ENCODE measurements around the gene DYNLT5.

DNA sequence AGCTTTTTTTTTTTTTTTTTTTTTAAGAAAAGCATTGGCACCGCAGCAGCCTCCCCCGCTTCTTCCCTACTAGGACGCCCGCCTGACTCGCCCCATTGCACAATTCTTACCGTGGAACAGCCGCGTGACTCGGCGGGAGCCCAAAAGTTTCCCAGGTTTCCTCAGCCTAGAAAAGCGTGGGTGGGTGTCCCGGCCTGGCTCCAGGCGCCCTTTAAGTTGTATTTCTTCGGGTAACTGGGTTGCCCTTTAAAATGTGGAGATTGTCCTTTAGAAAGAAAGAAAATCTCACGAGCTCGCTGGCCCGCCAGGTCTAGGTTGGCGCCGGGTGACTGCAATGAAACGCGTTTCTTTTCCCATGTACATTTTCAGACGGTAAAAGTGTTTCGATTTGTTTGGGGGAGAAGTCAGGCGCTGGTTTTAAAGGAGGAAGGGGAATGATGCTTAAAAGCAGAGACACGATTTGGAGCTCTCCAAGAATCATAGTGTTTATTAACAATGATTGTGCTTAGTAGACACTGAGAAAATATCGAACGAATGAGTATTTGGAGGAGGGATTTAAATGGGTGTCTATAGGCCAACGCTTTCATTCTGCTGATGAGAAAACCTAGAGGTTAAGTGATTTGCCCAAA lies 36.8 kb upstream of the JAK1 start:
- PRO-cap: bidirectional peak, plus-strand start at position 169 of the sequence, minus-strand start at position 68 of the sequence

- PRO-cap: bidirectional peak, plus-strand start at chr1:65068316, minus-strand start at chr1:65068303; bidirectional peak, plus-strand start at chr1:65068764, minus-strand start at chr1:65068684; unidirectional peak, minus-strand start at chr1:65068895
Measured at GRCh38 chr1:65067992-65068974, 79.7 kb upstream of the AK4 start.

DNA sequence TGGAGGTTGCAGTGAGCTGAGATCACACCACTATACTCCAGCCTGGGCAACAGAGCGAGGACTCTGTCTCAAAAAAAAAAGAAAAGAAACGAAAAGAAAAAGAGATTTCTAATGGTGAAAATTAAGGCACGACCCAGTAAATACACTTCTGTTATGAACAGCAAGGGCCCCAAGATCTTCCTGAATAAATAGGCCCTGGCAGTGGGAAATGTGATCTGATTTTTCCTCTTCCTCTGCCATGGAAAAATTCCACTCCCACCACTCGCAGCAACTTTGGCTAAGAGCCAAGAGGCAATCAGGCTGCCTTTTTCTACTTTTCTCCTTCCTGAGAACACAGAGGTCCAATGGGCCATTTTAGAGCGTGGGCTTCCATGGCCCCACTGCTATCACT lies 33.8 kb upstream of the AK4 start:
- PRO-cap: no peak

DNA sequence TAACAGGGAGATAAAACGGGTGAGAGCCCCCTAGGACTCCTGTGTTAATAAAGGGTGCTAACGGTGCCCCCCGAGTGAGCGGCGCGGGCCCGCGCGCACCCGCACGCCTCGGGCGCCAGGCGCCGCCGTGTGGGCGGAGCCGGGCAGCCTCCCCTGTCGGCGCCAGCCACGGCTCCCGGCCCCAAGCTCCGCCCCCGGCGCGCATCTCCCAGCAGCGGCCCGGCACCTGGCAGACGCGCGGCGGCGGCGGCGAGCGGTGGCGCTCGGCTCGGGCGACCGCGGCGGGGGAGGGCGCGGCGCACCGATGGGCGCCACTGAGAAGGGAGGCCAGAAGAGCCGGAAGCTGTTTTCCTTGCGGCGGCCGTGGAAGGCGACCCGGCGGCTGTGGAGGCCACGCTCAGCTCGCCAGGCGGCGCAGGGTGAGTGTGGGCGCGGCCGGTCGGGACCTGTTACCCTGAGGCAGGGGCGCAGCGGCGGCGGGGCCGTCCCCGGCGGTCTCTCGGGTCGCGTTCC lies 55.1 kb upstream of the DNAJC6 start:
- PRO-cap: bidirectional peak, plus-strand start at position 232 of the sequence, minus-strand start at position 131 of the sequence

GRCh38 chr1:65427064-65427653 lies 6.7 kb downstream of the LEPR start:
- PRO-cap: no peak

- PRO-cap: no peak
Measured at GRCh38 chr1:65469087-65469623, 48.7 kb downstream of the LEPR start.

DNA sequence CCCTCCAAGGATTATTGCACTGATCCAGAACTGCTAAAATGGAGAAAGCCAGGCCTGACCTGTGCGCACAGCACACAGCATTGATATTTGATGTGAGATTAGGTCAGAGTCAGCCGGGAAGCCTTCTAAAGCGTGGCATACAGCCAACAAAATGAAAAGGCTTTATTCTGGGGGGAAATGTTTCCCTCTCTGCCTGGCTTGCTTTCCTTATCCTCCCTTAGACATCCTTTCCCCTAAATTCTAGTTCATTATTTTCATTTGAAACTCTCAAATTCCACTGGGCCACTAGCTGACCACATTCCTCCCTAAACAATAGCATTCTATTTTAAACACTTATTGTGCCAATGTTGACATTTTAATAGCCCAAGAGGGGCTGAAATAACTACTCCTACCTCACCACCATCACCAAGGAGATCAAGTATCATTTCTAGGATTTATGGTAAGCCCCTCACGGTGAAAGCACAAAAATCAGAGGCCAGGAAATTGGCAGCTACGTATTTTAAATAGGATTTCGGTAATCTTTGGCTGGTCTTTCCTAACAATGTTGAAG lies 49.5 kb downstream of the LEPR start:
- PRO-cap: unidirectional peak, minus-strand start at position 92 of the sequence

DNA sequence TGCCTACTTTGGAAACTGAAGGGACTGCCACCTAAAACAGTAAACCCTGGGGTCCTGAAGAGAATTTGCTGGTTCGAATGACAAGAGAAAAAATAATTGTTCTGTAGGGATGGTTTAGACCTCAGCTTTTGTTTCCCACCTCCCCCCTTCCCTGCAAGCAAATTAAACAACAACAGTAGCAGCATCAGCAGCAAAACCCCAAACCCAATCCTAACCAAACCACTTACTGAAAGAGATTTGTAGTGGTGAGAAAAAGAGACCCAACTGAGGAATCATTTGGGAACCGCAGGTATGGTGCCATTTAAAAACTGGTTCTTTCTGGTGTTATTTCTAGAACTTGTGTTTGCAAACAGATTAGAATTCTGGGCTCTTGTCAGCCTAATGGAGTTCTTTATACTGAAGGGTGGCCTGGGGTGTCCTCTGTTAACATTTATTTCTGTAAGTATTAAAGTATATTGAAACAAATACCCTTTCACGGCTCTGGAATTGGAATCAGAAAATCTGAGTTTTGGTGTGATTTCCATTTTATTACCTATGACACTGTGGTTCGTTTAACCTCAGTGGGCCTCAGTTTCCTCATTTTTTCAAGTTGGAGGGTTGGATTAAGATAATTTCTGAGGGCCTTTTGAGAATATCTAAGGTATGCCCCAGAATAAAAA lies 105.8 kb downstream of the LEPR start:
- PRO-cap: no peak

DNA sequence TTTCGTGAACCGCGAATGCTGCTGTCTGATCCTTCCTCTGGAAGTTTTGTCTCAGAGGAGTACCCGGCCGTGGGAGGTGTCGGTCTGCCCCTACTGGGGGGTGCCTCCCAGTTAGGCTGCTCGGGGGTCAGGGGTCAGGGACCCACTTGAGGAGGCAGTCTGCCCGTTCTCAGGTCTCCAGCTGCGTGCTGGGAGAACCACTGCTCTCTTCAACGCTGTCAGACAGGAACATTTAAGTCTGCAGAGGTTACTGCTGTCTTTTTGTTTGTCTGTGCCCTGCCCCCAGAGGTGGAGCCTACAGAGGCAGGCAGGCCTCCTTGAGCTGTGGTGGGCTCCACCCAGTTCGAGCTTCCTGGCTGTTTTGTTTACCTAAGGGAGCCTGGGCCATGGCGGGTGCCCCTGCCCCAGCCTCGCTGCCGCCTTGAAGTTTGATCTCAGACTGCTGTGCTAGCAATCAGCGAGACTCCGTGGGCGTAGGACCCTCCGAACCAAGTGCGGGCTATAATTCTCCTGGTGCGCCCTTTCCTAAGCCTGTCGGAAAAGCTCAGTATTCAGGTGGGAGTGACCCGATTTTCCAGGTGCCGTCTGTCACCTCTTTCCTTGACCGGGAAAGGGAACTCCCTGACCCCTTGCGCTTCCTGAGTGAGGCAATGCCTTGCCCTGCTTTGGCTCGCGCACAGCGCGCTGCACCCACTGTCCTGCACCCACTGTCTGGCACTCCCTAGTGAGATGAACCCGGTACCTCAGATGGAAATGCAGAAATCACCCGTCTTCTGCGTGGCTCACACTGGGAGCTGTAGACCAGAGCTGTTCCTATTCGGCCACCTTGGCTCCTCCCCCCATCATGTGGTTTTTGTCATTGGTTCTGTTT lies 129.9 kb downstream of the LEPR start:
- PRO-cap: no peak

DNA sequence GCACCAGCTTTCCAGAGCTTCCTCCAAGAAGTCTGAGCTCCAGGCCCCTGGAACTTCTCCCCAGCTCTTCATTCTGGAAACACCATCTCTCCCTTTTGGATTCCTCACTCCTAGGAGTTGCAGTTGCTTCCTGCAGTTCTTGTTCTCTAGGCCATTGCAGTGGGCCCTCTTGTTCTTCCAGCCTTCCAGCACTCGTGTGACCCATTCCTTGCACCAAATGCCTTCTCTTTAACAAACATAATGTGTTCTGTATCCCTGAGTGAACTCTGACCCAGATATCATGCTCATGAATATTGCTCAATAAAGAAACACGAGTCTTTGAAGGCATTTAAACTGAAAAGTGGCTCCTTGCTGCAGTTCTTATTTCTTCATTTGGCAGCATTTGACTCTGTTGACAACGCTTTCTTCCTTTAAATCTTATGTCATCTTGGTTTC lies 100.8 kb upstream of the PDE4B start:
- PRO-cap: no peak

DNA sequence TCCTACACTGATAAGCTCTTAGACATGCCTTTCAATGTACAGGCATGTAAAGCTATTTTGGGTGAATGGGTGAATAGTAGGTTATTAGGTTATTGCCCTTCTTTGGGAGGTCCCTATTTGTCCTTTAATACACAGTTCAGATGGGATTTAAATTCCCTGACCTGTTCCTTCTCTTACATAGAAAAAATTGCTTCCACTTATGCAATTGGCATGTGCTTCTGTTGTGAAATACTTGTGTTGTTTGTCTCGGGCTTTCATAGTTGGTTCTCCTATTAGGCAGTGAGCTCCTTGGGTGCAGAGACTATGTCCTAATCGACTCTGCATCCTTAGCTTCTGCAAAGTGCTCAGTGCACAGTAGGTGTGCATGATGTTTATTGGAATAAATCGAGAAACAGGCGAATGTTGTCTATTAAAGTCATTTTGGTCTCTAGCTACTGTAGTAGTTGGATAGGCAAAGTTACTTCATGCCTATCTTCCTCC lies 1.3 kb upstream of the PDE4B start:
- PRO-cap: no peak

DNA sequence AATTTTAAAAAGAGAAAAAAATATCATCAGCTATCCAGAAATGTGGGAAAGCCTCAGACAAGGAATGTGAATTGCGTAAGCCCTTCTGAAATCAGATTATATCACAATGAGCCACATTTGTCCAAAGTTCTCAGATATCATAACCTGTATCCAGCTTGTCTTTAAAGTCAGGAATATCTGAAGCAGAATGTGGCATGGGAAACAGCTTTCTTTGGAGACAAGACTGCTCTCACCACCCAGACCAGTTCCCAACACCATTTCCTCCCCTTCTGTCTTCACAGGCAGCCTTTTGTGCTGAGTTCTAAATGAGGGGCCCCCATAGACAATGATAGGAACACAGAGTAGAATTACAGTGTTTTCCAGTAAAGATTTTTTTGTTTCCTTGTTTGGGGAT lies 351.1 kb upstream of the SGIP1 start:
- PRO-cap: no peak

GRCh38 chr1:66247510-66247871 lies 286.5 kb upstream of the SGIP1 start:
- PRO-cap: no peak

DNA sequence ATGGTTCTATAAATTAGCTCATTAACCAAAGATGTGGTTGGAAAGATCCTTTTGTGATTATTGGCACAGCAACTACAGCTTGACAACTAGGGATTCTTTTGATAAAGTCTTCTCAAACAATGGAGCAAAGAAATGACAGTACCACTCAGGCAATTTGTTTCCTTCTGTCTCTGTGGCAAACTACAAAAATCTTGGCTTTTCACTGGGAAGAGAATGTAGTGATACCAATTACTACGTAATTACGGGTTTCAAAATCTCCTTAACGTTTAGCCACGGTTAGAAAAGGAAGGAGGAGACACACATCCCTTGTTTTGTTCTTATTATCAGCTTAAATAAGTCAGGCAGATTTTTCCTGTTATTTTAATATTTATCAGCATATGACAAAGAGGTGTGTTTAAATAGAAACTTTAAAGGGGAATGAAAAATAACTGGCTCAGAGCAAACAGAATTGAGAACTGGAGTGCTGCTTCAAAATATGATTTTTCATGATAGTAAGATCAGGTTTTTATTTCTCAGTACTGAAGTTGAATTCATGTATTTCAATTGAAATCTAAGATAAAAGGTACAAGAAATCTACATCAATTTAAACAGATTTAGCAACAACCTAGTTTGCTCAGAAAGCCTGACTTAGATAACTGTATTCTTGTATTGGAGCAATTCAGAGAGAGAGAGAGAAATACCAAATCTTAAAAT lies 266.3 kb upstream of the SGIP1 start:
- PRO-cap: no peak

- PRO-cap: no peak
Measured at GRCh38 chr1:66271825-66272575, 262.0 kb upstream of the SGIP1 start.

DNA sequence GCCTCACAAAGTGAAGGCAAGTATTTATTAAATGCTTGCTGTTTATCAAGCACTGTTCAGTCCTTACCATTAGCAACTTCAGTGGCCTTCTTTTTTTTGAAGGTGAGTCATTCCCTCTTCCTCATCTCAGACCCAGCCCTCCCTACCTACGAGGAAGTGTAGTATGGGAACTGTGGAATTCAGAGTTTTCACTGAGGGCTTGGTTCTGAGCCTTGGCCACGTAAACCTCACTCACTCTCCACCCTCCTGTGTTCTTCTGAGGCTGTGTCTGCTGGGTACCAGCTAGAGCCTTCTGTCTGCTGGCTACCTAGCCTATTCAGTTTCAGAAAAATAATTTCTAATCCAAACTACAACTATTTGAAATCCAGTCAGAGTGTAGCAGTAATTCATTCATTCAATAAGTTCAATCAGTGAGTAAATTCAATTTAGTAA lies 218.2 kb upstream of the SGIP1 start:
- PRO-cap: no peak

DNA sequence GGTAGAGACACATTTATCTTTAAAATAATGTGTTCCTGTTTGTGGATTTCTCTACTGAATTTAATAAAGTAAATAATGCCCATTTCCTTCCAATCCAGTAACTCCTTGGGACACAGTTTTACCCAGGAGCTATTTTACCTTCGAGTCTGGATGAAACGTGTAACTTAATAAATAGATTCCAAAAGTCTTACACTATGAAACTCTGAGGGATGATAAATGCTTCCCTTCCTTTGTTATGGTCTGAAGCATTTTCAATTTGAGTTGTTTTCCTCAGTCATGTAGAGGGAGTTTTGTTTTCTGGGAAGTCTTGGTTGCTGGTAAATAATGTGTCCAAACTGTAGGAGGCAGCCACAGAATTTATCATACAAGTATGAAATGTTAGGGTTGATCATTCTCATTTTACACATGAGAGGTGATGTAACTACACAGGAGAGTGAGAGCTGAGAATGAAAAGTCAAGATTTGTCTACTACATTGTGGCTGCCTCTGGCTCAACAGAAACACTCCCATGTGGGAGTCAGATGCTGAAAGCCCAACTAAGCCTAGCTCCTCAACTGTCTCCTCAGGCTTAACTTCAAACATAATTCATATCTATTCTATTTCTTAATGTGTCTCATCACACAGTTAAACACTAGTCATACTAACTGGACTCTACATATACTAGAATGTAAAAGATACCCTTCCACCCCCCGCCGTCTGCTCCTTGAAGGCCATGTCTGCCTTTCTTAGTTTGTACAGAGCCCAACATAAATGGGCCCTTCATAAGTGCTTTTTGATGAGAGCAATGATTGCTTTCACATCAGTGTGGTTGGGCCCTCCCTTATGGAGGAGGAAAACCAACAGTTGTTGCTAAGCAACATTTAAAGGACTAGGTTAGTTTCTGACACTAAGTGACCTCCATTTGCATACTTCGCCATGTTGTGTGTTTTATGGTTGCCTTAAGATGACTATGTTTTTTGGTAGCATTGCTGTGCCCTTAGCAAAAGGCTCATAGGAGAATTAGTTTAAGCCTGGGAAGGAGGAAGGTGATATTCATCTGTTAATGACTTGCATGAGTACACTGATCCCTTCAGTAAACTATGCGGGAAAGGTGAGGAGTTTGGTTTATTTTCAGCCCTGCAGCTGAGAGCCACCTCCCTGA lies 182.3 kb upstream of the SGIP1 start:
- PRO-cap: no peak

- PRO-cap: no peak
Measured at GRCh38 chr1:66356590-66357103, 177.3 kb upstream of the SGIP1 start.

DNA sequence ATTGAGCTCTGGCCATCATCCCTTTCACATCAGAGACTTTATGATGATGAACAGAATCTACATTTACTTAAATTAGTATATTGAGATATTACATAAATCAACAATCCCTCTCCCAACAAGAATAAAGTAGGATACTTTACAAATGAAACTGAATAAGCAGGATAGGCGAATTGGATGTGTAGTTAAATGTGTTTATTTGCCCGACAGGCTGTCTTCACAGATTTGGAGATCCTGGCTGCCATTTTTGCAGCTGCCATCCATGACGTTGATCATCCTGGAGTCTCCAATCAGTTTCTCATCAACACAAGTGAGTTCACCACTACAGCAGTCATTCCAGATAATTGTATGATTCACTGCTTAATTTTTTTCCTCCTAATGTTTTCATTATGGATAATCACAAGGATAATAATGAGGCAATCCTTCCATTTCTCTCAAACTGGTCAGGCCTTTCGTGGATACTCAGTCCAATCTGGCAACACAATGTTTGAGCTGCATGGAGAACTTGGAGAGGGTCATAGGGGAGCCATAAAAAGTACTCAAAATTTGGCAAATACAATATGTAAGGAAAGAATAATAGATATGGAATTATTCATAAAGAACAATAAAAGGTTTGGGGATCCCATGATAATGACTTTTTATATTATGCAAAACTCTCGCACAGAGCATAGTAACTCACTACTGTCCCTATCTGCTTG lies 168.3 kb upstream of the SGIP1 start:
- PRO-cap: no peak

DNA sequence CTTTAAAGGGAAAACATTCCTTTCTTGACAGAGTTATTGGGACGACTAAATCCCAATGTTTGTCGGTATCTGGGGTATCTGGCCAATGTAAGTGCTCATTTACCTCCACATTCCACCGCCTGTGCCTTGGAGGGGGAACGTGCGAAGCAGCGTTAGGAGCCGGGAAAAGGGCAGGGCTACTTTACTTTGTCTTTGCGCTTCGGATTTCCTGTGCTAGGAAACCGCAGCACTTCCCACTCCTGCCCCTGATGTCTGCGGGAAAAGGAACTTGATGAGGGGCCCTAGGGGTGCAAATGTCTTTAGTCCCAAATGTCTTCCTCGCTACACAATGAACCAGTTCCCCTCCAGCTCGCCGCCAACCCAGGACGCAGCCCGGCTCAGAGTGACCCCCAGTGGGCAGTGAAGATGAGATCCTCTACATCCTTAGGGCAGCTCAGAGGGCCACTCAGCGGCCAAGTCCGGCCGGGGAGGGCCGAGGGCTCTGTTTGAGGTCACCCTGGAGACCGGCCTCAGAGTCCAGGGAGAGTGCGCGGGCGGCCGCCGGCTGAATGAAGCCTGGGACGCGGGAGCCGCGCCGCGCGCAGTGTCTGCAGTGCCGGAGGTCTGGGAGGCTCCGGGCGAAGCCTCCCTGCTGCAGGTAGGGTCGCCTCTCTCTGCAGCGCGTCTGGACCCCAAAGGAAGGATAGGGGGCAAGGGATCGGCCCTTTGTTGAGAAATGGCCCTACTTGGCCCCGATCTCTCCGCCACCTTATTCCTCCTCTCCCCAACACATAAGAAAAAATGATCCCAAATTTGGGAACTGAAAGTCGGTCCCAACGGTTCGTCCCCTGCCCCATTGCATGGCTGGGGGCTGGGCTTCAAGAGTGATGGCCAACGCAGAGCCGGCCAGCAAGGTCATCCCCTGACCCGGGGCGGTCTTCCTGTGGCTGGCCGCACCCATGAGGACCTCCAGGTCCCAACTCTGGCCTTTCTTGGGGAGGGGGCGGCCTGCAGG lies at the start of gene DYNLT5:
Gene DYNLT5, plus strand, starts transcription at position 512 of the 994 bp plus-strand sequence.
- PRO-cap: unidirectional peak, plus-strand start at position 522 of the sequence